ENCODE data around the genes SEZ6L and CRYBB1.

DNA sequence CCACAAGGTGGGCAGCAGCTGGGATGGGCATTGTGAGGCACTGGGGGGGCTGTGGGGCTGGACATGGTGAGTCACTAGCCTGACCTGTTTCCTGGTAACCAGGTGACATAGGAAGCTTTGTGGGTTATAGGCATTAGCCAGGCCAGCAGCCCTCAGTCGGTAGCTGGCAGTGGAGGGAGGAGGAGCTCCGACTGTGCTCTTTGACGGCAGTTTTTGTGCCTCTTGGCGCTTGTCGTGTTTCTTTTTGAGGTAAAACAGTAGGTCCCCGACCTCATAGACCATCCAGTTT is 107.6 kb downstream of the CRYBB2 start:
- PRO-cap: no peak

DNA sequence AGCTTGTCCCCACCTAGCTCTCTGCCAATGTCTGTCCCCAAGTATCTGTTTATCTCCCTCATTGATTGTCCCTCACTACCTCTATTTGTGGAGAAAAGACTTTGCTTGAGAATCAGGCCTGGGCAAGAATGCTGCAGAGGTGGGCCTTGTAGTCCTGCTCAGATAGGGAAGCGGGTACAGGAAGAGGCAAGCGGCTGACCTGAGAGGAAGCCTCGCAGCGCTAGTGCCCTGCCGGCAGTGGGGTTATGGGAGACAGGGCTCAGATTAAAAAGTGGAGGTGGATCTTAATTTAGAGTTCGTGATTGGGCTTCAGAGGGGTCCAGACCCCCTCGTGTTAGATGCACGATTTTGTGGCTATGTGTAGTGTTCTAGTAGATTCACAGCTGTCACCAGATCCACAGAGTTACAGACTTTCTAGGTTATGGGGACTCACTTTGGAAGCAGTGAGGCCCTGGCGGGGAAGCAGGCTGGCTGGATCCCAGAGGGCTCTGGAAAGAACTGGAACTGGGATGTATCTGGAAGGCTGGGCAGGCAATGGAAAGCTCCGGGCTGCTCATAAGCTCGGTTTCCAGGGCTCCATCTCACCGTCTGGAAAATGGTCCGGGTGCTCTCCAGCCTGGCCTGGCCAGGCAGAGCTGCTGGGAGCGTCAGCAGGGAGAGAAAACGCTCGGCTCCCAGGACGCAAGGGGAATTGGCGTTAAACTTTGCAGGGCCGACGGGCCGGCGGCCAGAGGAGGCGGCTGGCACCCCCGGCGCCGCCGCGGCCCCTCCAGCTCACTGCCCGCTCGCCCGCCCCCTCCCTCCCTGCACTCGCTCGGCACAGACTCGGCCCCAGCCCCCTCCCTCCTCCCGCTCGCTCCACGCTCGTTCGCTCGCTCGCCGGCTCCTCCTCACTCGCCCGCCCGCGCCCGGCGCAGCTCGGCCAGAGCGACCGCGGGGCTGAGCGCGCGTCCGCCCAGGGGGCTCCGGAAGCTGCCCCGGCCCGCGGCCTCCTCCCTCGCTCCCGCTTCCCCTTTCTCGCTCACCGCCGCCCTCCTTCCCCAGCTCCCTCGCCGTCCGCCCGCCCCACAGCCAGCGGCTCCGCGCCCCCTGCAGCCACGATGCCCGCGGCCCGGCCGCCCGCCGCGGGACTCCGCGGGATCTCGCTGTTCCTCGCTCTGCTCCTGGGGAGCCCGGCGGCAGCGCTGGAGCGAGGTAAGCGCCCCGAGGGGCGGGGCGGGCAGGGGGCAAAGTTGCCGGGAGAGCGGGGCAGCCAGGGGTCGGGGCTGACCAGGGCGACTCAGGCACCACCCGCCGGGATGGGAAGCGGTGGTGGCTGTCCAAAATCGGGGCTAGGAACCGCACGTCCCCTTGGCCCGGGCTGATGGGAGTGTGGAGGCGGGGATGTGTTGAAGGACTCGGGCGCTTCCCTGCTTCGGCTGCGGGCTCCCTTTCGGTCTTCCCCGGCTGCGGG is at the start of gene SEZ6L:
SEZ6L (plus strand) TSS at position 893 of the 1,453 bp plus-strand sequence.
- PRO-cap: no peak

DNA sequence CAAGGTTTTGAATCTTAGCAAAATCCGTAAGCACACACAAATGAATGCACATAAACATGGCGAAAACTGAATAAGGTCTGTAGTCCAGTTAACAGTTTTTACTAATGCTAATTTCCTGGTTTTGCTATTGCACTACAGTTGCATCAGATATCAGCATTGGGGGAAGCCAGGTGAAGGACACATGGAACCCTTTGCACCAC is 6.0 kb upstream of the TFIP11 start:
- PRO-cap: no peak

DNA sequence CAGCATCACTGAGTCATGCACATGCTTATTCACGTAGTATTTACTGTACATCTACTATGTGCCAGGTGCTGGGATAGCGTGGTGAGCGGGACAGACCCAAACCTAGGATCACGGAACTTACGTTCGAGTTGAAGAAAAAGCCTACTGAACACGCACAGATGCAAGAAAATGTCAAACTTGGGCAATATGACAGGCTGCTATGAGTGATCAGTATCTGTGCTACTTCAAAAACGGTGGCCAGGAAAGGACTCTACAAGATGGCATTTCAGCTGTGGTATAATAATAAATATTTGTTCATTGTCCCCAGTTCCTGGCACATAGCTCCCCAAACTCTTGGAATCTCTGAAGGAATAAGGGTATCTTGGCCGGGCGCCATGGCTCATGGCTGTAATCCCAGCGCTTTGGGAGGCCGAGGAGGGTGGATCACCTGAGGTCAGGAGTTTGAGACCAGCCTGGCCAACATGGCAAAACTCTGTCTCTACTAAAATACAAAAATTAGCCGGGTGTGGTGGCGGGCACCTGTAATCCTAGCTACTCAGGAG is 16.1 kb upstream of the TFIP11 start:
- PRO-cap: no peak

DNA sequence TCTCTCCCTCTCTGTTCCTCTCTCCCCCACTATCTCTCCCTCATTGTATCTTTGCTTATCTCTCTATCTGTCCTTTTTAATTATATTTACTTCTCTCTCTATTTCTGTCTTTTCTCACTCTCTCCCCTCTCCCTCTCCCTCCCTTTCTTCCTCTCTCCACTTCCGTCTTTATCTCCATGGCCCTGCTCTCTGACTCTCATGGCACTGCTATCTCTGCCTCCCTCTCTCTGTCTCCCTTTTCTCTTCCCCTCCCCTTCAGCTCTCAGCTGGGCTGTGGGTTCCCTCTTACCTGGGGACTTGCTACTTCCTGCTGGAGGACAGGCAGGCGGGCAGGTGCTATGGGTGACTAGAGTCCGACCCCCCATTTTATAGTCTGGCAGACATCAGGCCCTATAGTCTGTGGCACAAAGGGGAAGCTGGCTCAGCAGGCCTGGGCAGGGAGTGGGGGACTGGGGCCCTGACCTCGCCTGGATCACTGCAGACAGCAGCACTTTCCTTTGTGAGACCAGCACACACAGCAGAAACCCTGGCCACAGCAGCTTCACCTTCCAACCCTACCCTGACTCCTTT is at the start of gene CRYBB1:
CRYBB1 (minus strand) TSS at position 340 of the 570 bp plus-strand sequence.
- PRO-cap: no peak

GRCh38 chr22:26980984-26981598 is 359.3 kb downstream of the CRYBA4 start:
- PRO-cap: no peak

GRCh38 chr22:27105367-27105981 is 483.7 kb downstream of the CRYBA4 start:
- PRO-cap: no peak

- PRO-cap: no peak
Measured at GRCh38 chr22:27195085-27195477, 573.3 kb downstream of the CRYBA4 start.

GRCh38 chr22:27212252-27213151 is 589.1 kb downstream of the MN1 start:
- PRO-cap: no peak

GRCh38 chr22:27299117-27299666 is 502.4 kb downstream of the MN1 start:
- PRO-cap: no peak

DNA sequence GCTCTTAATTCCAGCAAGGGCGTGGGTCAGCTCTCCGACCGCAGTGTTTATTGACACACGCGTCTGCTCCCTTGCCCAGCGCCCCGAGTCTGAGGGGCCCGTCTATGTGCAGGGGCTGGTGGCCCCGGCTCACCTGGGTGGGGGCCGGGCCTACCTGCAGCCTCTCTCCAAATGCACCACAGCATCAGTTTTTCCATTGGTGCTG is 313.4 kb downstream of the MN1 start:
- PRO-cap: no peak

DNA sequence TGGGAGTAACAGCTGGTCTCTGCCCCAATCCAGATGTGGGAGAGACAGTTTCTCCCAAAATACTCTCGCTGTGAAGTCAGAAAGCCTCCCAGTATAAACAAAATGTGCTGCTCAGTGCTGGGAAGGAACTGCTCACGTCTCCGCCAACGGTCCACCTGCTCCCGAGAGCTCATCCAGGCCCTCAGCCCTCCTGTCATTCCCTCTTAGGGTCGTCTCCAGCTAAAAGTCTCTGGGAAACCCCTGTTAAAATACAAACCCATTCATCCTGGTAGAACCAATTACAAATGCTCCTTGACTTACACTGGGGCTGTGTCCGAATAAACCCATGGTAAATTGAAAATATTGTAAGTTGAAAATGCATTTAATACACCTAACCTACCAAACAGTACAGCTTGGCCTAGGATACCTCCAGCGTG is 219.7 kb downstream of the MN1 start:
- PRO-cap: no peak

DNA sequence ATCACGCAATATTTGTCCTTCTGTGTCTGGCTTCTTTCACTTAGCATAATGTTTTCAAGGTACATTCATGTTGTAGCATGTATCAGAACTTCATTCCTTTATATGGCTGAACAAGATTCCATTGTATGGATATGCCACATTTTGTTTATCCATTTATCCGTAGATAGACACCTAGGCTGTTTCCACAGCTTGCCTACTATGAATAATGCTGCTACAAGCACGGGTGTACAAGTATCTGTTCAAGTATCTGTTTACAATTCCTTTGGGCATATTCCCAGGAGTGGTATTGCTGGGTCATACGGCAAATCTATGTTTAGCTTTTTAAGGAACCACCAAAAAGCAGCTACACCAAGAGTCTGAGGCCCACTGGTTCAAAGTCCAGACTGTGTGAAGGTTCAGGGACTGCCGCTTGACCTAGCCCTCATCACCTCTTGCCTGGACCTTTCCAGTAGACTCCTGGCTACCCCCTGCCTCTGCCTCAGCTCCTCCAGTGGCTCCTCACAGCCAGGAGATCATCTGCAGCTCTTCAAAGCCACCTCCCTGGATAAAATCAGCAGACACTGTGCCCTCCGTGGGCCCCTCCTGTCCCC is 160.5 kb downstream of the MN1 start:
- PRO-cap: no peak

GRCh38 chr22:27651404-27651888 is 150.1 kb downstream of the MN1 start:
- PRO-cap: no peak

DNA sequence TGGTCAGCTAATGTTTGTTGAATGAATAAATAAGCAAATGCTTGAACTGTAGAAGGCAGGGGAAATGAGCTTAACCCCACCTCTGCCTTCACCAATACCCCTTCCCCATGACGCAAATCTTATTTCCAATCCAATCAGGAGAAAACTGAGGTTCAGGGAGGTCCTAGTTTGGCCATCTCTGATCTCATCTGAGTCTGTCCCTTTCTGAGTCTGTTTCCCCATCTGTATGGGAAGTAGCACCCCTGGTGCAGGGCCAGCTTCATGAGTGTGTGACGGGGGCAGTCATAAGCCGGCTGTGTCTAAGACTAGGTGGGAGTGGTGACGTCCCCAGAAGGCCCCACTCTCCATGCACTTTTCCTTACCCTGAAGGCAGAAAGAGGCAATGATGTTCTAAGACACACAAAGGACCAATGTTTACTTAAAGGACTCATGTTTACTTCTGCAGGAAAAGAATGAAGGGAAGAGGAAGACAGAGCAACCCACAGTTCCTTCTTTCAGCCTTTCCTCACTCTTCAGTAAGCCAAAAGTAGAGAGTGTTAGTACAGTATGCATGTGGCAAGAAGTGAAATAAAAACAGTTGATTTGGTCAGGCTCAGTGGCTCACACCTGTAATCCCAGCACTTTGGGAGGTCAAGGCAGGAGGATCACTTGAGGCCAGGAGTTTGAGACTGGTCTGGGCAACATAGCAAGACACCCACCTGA is 72.2 kb downstream of the MN1 start:
- PRO-cap: no peak

GRCh38 chr22:27744029-27744703 is 57.4 kb downstream of the MN1 start:
- PRO-cap: no peak

- PRO-cap: no peak
Measured at GRCh38 chr22:27780133-27780585, 21.4 kb downstream of the MN1 start.

DNA sequence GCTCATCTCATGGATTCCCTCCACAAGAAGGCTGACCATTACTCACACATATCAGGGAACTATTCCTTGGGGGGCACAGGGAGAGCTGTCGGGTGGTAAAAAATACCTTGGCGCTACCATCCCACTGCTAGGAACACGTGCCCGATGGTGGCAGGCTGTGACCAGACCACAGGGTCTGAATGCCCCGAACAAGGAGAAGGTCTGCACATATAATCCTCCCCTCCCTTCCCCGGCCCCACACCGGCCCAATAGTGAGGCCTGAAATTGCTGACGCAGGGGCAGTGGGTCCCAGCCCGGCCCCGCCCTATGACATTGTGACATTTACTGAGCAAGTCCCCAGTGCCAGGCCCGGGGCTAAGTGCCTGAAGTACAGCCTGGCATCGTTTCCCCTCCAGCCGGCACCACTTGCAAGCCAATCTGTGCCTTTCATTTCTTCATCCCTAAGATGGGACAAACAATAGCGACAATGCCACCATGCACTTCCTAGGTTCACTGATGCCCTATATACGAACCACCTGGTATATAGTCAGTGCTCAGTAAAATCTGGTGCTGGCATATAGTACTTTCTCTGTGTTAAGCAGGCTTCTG is 19.4 kb downstream of the MN1 start:
- PRO-cap: no peak

DNA sequence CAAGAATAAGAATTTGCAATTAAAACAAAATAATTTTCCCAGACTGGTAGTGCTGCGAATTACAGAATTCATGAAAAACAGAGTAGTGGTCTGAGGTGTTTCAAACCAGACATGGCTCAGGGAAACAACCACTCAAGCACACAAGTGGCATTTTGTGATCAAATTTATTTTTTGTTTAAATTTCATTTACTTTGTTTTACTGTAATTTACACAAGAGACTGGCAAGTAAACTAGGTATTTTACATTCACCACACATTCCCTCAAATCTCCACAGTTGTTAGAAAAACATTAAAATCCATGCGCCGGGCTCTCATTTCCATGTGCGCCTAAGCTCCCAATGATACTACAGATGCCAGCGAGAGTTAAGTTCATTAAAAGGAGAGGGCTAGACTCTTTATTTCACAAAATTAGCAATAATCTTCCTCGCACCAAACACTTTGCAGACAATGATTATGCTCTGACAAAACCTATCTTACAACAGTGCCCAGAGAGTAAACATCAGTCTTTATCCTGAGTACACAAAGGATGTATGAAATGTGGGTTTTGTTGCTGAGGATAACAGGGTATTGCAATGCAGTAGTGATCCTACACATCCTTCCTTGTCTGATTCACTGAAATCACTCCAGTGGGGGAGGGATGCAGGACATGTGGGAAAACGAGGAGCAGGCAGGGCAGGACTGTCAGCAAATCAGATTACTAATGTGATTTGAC is 50.1 kb upstream of the MN1 start:
- PRO-cap: no peak

- PRO-cap: no peak
Measured at GRCh38 chr22:27880748-27881325, 38.2 kb downstream of the PITPNB start.

All from mesenteric fat pad (tissue), 1 donor.